Vagina (tissue), 1 donor: ENCODE measurements around a stretch of chr4.

- PRO-cap, result no peak
- RAMPAGE, long total RNA, result no peak
These were observed 110.9 kb downstream of the FRYL start for GRCh38 chr4:48669136-48669556.

DNA sequence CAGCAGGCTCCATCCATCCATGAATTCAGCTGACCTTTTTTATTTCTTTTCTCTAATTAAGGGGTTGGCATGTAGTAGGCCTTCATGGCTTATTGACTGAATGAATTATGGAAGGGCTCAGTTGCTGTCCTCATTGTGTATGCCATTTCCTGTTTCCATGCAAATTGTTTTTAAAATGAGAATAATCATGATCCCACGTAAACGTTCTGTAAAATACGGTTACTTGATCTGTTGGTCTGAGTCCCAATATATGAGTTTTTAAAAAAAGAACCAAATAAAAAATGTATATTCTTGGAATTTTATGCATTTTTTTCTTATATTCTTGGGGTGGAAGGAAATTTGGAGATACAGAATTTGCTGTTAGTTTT lies 817 bp downstream of the OCIAD1 start:
- PRO-cap, result no peak
- RAMPAGE, long total RNA, result no peak

DNA sequence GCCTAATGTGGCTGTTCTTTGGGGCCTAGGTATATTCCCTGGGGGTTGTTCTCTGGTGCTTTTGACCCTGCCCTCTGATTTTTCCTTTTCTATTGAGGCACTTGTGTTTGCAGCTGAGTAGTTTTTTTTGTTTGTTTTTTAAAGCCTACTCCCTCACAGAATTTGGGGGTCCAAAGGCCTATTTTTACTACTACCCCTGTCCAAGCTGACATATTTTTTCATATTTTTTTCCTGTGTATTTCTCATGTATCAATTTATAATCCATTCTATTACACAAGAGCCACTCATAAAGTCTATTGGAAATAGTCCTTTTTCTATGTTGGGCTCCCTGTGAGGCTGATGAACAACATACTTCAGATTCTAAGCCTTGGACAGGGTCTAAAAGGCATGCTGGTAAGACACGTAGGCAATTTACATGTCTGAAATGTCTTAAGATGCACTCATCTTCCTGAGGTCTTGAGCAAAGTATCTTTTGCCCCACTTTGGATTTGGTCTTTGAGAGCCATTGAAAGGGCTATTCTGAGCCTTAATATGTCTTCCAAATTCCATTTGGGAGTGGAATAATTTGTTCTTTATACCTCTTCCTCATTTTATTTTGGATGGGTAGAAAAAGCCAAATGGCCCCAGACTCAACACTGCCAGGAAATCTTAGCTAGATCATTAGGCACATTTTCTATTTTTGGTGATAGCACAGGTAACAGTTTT lies 31.7 kb downstream of the OCIAD1 start:
- PRO-cap, result no peak
- RAMPAGE, long total RNA, result no peak

DNA sequence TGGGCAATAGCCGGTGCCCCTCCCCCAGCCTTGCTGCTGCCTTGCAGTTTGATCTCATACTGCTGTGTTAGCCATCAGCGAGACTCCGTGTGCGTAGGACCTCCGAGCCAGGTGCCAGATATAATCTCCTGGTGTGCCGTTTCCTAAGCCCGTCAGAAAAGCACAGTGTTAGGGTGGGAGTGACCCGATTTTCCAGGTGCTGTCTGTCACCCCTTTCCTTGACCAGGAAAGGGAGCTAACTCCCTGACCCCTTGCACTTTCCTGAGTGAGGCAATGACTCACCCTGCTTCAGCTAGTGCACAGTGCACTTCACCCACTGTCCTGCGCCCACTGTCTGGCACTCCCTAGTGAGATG lies 189.4 kb downstream of the CWH43 start:
- PRO-cap, result no peak
- RAMPAGE, long total RNA, result no peak

- PRO-cap, result no peak
- RAMPAGE, long total RNA, result no peak
These were observed 8.2 kb downstream of the DCUN1D4 start for GRCh38 chr4:51851074-51851540.

- PRO-cap, result no peak
- RAMPAGE, long total RNA, result no peak
These were observed 112.2 kb downstream of the USP46 start for GRCh38 chr4:52546986-52547288.

DNA sequence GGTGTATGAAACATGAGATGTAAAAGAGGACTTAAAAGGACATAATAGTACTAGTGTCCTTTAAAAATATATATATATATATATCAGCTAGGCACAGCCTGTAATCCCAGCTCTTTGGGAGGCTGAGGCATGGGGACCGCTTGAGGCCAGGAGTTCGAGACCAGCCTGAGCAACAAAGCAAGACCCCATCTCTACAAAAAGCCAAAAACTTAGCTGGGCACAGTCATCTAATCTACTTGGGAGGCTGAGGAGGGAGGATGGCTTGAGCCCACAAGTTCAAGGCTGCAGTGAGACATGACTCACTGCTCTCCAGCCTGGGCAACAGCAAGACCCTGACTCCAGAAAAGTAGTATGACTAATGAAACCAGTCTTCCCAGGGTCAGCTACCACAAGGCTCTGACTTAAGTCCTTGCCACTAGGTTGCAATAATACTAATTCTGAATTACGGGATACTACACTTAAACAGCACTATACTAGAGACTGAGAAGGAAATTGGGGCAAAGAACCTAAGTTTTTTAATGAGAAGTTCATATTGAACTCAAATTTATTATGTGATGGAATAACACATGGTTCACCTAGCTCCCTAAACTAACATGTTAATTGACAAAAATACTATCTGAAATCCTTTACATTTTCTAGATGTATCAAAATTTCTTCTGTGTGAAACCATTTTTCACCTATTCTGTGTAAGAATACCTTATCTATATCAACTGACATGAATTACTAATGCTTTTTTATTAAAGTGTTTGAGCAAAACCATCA lies 33.0 kb downstream of the ERVMER34-1 start:
- PRO-cap, result no peak
- RAMPAGE, long total RNA, result no peak

GRCh38 chr4:52863054-52863573 lies 997 bp downstream of the RASL11B start:
- PRO-cap, result no peak
- RAMPAGE, long total RNA, result no peak

DNA sequence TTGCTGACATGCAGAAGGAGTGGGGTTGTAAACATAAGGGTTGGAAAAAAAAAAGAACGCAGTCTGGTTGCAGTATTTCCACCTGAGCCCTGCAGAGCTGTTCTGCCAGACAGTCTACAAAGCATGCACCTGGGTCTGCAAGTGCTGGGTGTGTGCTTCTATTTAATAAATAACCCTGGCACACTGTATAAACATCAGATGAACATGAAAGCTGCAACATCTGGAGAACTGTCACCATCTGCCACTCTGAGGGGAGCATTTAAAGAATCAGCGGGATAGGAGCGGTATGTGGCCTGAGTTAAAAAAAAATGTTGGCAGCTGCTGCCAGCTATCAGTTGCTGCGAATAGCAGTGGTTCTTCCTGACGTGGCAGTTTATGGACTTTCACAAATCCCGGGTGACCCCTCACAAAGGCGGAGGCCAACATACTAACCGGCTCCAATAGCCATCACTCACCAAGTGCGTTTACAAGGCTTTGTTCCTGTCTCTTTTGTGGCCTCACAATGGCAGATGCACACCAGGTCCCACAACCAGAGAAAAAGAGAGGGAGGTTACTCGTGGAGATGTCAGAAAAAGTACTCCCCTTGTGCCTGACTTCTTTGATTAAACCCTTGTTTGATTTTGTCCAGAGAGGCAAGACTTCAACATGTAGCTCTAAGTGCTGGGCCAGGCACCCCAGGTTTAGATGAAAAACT lies 95.2 kb downstream of the RASL11B start:
- PRO-cap, result no peak
- RAMPAGE, long total RNA, result no peak

GRCh38 chr4:53478472-53479053 lies 101.1 kb downstream of the FIP1L1 start:
- PRO-cap, result no peak
- RAMPAGE, long total RNA, result start-site peak on the minus strand at chr4:53478588-53478664, 10 reads

DNA sequence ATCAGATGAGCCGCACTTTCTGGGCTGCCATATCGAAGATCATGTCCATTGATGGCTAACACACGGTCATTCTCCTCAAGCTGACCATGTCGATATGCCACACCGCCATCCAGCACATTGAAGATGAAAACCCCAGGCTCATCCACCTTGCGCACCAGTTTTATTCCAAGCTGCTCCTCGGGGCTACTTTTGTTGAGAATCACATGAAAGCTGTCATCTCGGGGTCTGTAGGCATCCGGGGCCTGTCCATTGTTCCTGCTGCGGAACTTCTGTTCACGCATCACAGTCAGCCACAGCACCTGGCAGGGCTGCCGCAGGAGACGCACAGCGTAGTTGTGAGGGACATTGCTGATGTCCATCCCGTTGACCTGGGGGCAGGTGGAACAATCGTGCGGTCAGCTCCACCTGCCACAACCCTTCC lies 95.2 kb downstream of the LNX1 start:
- PRO-cap, result no peak
- RAMPAGE, long total RNA, result no peak

- PRO-cap, result unidirectional peak, minus-strand start at chr4:53777409
- RAMPAGE, long total RNA, result no peak
These were observed 186.1 kb upstream of the LNX1 start for GRCh38 chr4:53777292-53777811.

DNA sequence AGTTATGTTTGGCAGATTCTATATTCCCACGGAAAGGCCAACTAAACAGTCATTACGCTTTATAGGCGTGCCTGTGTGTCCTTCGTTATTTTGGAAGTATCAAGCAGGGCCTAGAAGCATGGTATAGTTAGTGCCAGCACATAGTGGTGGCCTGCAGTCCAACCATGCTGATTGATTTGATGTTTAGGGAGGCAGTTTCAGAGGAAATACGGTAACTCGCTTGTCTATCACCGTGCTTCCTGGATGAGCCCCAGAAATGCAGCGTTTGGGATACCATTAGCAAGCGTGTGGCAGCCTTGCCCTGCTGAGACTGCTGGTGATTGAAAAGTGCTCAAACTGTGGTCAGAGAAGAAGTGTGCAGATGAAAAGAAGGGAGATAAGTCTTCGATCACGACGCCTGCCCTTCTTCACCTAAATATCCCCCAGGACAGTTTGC lies 158.5 kb downstream of the CHIC2 start:
- PRO-cap, result unidirectional peak, plus-strand start at position 253 of the sequence
- RAMPAGE, long total RNA, result no peak

GRCh38 chr4:54227319-54227882 lies 1.7 kb upstream of the PDGFRA start:
- PRO-cap, result unidirectional peak, minus-strand start at chr4:54227441; bidirectional peak, plus-strand start at chr4:54227788, minus-strand start at chr4:54227602
- RAMPAGE, long total RNA, result no peak

DNA sequence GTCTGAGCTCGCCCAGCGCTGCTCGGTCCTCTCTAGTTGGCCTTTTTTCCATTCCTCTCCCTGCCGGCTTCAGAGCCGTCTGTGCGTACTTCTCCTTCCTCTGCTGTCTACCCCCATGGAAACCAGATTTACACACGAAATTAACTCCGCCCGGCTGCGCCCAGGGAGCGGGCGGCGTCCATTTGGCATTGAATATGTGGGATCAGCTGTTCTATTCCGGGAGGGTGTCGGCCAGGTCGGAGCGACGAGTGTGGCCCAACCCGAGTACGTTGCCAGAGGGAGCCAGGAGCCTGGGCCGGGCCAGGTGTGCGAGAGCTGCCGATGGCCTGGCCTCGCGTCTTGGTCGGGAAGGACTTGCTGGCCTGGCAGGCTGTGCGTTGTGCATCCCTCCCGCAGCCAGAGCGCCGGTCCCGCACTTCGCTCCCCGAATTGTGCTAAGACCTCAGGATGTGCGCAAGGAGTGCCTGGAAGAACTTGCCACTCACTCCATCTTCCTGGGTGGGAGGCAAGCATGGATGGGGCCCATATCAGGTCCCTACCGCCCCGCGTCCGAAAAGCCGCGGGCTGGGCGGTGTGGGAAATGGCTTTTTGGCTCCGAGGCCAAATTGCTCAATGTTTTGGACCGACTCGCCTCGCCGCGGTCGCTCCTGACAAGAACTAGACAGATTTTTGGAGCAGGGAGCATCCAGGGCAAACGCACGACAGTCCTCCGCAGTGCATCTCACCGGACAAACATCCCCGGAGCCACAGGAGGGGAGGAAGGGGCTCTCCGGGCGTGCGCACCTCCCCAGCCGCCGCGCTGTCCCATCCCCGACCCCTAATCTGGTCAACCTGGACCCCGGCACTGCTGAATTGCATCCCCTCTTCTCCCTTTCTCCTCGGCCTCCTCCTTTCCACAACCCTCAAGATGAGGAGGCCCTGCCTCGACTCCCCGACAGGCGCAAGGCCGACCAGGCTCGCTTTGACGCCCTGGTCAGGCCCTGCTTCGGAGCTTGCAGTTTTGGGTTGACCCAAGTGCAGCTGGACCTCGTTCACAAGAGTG lies 1.9 kb downstream of the PDGFRA start:
- PRO-cap, result bidirectional peak, plus-strand start at position 212 of the sequence, minus-strand start at position 81 of the sequence; bidirectional peak, plus-strand start at position 664 of the sequence, minus-strand start at position 431 of the sequence
- RAMPAGE, long total RNA, result no peak

DNA sequence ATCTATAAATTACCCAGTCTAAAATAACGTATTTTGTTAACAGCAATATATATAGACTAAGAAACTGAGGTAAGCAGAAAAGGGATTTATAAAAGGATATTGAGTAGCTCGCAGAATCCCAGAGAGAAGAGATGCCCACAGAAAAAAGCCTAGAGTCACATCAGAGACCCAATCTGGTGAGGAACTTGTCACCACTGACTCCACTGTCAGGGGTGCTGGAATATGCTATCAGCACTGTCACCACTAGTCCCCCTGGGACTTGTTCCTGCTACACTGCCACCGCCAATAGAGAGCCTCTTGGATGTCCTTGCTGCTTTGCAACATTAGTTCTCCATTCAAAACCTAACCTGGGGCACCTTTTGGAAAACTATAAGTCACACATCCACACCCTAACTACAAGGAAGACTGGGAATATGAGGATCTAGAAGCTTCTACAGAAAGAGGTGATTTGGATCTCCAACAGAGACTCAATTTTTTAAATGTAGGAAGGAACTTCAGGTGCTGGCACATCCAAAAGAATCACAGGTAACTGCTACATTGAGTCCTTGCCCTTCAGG lies 125.1 kb downstream of the KDR start:
- PRO-cap, result no peak
- RAMPAGE, long total RNA, result no peak

DNA sequence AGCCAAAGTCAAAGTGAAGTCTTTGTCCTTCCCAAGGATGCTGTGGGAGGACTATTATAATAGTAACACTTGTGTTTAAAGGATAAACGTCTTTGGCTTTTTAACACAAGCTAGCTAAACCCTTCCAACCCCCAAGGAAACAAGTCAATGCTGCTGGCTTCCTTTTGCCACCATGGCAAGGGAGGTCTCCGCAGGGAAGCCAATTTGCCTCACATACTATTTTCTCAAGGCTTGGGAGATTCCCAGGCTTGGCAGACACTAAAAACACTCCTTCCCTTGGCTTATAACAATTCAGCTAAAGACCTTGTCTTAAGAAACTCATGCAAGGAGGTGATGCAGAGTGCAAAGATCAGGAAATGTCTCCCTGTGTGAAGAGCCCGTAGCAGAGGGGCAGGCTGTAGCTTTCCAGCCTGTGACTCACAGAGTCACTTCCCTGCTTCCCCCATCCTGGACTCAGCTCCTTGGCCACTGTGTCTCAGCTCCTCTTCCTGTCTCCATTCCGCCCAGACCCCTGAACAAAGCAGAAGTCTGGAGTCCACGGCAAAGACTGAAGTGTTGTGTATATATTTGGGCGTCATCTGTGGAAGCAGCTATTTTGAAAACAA lies 56.2 kb downstream of the KDR start:
- PRO-cap, result no peak
- RAMPAGE, long total RNA, result no peak

DNA sequence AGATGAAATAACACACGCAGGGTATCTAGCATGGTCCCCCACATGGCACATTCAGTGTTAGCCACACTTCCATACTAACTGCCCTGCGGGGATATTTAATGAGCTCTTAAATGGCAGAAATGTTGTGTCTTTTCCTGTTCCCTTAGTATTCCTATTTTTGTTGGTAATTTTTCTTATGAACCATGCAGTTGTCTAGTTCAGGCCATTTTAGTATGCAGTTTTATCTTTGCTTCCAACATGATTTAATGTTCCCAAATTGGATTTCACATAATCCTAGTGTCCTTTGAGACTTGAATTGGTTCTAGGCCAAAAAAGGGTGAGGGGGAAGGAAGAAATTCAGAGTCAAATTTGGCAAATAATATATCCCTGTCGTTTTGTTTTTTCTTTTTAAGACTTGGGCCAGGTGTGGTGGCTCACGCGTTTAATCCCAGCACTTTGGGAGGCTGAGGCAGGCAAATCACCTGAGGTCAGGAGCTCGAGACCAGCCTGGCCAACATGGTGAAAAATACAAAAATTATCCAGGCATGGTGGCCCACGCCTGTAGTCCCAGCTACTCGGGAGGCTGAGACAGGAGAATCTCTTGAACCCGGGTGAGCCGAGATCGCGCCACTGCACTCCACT lies 24.9 kb downstream of the TMEM165 start:
- PRO-cap, result no peak
- RAMPAGE, long total RNA, result no peak

DNA sequence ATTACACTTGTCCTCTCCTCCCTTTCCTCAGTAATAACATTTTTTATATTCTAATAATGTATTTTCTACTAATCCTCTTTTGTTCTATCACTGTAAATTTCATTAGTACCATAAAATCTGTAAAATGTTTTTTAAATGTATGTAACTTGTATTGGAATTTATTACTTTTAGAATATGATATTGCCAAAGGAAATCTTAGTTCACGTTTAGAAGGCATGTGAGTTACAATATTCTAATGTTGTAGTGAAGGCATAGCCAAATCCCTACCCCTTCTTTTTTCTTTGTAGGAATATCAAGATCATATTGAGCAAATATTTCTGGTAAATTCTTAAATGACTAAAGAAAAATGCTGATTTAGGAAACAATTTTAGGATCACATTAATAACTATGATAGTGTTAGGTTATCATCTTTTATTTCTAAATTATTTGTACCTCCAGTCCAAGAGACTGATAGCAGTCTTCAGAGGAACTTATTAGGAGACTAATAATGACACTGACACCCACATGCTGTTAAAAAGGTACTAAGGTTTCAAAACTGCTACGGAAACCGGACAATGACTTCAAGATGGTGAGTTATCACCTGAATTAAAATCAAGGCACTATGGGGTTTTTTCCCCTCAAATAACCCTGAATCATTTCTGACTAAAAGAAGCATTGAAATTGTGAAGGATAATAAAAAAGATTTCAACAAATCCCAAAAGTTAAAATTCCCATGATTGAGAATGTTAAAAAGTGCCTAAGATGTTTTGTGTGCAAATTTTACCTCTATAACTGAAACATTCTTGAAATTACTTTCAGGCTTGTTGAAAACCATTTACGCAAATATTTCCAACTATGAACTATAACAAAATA lies 38.1 kb downstream of the TMEM165 start:
- PRO-cap, result no peak
- RAMPAGE, long total RNA, result start-site peak on the minus strand centred at position 241 of the sequence, 134 bp wide, 44 reads

DNA sequence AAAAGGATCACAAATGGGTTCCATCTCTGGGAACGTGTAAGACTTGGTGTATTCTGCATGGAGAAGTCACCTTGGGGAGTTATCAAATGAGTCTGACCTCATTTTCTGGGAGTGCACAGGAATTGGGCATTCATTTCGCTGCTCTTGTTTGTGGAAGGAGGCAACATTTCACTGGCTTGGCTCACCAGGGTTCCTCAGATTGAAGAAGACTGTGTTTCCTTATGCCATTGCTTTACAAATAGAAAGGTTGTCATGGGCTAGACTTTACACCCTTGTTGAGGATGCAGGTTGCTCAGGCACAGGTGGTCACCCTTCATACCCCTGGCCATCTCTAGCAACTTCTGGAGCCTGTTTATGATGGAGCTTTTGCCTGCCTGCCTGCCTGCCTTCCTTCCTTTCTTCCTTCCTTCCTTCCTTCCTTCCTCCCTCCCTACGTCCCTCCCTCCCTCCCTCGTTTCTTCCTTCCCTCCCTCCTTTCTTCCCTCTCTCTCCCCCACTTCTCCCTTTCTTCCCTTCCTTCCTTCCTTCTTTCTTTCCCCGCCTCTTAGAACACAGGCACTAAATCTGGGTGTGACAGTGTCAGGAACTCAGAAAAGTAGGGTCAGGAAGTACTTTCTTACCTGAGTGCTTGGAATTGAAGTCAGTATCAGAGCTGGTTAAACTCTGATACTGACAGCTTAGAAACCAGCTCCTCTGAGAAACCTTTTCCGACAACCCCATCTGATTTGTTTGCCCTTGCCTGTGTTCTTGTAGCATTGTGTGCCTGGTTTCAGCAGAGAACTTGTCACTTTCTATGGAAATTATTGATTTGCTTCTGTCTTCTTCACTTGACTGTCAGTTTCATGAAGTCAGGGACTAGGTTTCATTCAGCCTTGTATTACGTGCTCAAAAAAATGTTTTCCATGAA lies 114.1 kb downstream of the AASDH start:
- PRO-cap, result no peak
- RAMPAGE, long total RNA, result no peak